Neural crest cell (in vitro differentiated cells): ENCODE measurements around the gene CXCL14.

GRCh38 chr5:135246666-135247361 lies 152.2 kb downstream of the MACROH2A1 start:
- PRO-cap, result no peak

- PRO-cap, result no peak
These were observed 62.0 kb downstream of the MACROH2A1 start for GRCh38 chr5:135336702-135337848.

DNA sequence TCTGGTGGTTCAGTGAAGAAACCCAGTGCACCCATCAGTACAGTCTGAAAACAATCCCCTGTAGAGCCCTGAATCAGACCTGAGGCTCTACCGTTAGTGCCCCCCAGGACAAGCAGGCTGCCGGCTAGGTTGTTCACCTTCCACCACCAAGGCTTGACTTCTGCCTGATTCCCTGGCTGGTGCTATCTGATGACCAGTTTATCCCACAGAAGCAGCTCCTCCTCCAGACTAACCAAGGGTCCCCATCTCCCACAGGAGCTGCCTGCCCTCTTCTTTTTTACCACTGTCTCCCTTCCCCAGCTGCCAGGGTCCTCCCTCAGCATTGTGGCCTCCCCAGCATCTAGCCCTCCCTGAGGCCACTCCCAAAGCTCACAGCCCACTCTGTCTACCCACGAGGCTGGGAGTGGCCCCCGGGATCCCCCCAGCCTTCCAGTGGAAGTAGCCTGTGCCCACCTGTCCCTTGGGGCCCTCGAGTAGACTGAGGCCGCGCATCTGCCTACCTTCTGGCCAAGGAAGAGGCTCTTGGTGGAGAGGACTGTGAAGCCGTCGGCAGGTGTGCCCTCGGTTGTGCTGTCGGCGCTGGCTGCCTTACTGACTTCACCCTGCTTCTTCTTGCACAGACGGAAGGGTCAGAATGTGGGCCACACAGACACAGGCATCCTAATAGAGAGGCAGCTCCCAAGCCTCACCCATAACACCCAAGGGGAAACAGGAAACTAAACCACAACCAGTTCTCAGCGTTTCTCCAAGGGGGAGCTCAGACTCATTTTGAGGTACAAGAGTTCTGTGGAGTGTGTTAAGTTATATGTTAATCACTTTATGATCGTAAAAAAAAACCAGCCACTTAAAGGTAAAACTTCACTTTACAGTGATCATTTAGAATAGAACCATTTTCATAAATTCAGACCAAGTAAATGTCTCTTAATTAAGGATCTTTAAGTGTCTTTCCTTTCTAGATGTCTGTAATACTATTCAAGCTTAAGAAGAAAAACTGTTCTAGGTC lies 38.7 kb downstream of the MACROH2A1 start:
- PRO-cap, result no peak

- PRO-cap, result no peak
These were observed 18.7 kb downstream of the MACROH2A1 start for GRCh38 chr5:135380188-135380823.

DNA sequence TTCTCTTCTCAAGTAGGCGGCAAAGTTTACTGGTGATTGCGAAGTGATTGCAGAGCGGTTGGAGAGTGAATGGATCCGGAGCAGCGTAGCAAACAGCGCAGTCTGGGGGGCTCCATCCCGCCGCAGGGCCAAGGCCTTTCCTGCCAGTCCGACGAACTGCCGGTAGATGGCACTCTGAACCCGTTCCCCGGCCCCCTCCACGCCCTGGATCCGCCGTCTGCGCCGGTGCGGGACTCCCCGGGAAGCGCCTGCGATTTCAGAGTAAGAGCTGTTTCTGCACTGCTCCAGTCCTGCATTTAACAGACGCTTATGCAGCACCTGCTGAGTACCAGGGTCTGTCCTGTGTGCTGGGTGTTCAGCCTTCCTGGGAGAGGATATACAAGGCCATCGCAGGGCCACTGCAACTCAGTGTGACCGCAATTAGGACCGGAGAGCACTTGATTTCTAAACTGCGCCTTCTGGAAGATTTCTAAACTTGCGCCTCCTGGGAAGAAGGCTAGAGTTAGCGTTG lies 14.0 kb upstream of the TIFAB start:
- PRO-cap, result no peak

DNA sequence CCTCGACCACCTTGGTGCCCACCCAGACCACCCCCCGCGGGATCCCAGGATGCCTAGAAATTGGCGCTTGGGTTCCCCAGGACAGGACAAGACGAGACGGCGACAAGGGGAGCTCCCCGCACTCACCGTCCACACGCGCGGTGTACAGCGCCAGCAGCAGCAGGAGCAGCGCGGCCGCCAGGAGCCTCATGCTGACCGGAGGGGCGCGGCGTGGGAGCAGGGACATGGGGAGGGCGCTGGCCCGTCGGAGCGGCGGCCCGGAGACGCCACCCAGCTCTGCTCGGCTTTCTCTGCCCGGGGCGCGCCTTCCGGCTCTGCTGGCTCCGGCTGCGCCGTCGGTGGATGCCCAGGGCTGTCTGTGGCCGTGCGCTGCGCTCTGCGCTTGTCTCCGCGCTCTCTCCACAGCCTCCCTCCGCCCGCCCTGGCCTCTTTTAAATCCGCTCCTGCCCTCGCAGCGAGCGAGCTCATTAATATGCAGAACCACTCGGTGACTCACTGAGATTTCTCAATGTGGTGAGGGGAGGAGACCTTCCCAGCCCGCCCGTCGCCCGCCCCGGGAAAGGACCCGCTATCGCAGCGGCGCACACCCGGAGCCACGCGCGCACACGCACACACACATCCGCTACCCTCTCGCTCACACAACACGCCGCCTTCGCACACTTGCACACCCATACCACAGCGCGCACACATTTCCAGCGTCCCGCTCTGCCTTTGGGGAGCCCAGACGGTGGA lies at the start of gene CXCL14:
Gene CXCL14 (minus strand): TSS at position 403 of the 732 bp plus-strand sequence.
- PRO-cap, result no peak

DNA sequence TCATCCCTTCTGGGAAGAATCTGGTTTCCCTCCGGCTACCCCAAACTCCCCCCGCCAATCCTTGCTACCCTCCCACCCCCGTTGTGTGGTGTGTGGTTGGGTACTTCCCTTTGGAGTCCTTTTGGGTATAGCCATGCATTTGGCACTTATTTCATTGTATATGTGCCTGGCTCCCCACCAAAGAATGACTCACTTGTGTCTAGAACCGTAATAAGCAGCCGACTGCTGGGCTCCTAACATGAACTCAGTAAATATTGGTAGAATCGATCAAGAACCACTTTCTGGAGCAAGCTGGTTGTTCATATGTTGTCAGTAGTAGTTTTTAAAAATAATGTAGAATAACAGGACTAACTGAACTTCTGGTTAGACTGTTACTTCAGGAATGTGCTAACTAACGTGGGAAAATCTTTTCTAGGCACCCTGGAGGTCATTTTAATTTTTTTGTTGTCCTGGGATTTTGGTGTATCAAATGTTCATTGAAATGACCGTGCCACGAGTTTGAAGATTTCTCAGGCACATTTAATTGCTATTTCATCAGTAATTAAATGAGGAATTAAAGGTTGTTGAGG lies 8.2 kb upstream of the TGFBI start:
- PRO-cap, result no peak

- PRO-cap, result no peak
These were observed 2.3 kb downstream of the TGFBI start for GRCh38 chr5:136031017-136031569.

GRCh38 chr5:136036707-136038122 lies 8.4 kb downstream of the TGFBI start:
- PRO-cap, result no peak

DNA sequence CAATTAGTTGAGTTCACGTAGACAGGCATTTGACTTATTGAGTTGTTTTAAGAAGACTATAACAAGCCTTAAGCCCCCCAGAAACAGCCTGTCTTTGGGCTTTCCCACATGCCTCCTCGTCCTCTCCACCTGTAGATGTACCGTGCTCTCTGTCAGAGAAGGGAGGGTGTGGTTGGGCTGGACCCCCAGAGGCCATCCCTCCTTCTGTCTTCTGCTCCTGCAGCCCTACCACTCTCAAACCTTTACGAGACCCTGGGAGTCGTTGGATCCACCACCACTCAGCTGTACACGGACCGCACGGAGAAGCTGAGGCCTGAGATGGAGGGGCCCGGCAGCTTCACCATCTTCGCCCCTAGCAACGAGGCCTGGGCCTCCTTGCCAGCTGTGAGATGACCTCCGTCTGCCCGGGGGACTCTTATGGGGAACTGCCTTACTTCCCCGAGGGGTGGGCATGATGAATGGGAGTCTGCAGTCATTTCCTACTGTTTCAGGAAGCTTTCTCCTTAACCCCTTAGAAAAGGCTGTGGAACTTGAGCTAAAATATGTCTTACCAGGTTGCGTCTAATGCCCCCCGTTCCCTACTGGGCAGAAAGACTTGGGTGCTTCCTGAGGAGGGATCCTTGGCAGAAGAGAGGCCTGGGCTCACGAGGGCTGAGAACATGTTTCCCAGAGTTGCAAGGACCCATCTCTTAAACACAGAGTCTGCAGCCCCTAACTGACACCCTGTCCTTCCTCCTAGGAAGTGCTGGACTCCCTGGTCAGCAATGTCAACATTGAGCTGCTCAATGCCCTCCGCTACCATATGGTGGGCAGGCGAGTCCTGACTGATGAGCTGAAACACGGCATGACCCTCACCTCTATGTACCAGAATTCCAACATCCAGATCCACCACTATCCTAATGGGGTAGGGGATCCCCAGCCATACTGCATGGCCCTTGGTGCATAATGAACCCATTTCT lies 17.6 kb downstream of the TGFBI start:
- PRO-cap, result no peak

DNA sequence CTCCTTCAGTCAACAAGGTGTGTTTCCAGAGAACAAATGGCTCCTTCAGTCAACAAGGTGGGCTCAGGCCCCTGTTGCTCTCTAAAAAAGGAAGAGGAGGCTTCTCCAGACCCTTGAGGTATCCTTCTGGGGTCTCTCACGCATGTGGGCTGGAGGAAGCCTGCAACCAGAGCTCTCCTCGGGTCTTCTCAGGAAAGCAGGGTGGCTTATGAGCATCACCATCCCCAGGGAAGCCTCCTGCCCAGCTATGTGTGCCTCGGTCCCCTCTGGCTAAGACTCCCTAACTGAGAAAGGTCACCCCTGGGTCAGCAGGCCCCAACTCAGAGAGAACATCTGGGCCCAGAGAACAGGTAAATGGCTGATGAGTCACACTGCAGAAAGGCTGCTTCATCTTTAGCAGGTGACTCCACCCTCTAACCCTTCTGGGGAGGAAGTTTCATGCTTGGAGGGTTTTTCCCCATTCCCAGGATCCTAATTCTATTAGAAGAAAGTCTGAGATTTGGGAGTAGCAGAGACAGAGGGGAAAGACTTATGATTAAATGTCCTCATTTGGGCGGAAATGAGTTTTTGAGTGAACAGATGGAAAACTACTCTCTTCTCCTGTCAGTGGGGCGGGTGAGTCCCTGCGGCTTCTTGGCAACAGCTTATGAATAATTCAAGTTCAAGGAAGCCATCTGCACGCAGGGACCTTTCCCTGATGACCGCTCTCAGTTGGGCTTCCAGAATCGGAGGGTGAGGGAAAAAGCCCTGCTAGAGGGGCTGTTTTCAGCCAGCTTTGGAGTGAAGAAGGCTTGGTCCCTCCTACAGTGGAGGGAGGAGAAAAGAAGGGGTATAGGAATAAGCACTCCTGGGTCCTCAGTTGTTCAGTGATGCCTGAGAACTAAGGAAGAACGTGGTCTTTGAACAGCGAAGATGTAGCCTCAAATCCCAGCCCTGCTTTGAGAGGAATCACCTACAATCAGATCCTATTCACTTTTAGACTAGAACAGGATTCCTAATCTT lies 42.0 kb downstream of the TGFBI start:
- PRO-cap, result no peak

DNA sequence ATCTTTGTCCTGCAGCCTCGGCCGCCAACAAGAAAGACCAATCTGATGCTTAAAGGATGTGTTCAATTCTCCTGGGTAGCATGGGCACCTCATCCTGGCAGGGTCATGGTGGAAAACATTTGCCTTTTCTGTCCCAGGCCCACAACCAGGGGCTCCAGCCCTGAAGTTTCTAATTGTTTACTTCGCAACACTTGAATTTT lies 26.2 kb upstream of the SMAD5 start:
- PRO-cap, result no peak

DNA sequence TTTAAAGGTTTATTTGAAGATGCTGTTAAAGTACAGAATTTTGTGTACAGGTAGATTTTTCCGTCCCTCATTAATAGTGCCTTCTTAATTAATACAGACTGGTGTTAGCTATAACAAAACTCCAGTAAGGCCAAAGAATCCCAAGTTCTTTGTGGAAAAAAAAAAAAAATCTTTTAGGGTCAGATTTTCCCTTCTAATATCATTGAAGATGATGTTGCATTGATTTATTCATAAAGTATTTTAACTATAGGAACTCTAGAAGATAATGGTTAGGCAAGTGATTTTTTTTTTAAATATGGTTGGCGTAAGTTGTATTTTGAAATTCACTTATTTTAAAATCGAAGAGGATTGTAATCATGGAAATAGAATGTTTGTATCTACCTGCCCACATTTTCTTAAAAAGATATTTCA lies 10.9 kb downstream of the SMIM32 start:
- PRO-cap, result no peak

GRCh38 chr5:136663741-136664240 lies 298.4 kb upstream of the TRPC7 start:
- PRO-cap, result no peak

- PRO-cap, result no peak
These were observed 426.9 kb downstream of the SPOCK1 start for GRCh38 chr5:137072289-137072552.

DNA sequence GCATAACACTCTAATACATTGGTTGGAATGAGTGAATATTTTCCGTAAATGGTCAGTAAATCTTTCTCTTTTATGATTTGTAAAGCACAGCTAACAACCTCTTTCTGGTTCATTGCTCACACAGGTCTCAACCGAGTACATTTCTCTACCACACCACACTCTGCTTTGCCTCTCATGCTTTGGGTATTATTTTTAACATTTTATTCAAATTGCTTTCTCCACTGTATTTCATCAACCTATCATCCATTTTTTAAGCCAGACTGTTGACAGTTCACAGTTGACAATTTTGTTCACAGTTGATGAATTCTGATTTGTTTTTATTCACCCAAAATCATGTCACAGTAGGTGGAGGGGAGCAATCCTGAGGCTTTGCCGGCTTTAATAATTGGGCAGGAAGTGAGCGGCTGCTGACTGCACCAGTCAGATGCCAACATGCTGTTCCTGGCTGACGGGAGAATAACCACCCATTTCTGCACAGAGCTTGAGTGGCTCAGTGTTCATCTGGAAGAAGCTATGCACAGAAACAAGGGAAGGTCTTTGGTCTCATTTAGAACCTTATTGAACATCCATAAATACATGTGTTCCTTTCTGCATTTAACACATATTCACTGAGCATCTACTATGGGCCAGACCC lies 426.5 kb downstream of the SPOCK1 start:
- PRO-cap, result no peak

- PRO-cap, result no peak
These were observed 356.5 kb downstream of the SPOCK1 start for GRCh38 chr5:137142518-137143140.

DNA sequence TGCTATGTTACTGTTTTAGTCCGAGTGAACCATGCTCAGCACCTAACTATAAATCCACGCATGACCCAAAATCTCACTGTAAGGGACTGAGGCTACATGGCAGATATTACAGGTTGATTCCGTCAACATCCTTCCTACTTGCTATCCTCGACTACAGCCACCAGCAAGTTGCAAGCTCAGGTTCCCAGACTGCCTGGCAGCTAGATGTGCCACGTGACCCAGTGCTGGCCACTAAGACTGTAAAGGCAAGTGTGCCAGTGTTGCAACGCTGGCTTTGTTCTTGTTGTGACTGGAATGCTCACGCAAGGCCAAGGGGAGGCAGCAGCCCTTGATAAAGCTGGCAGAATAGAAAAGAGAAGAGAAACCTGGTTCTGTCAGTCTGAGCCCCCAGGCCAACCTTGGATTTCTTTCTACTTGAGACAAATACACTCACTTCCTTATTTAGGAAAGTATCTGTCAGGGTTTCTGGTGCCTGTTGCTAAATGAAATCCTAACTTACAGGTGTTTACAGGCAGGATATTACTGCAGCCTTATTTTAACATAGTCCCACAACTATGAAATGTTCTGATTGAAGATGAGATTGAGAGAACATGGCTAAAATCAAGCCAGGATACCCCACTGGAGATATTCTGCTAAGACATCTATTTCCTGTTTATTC lies 113.0 kb downstream of the KLHL3 start:
- PRO-cap, result no peak

DNA sequence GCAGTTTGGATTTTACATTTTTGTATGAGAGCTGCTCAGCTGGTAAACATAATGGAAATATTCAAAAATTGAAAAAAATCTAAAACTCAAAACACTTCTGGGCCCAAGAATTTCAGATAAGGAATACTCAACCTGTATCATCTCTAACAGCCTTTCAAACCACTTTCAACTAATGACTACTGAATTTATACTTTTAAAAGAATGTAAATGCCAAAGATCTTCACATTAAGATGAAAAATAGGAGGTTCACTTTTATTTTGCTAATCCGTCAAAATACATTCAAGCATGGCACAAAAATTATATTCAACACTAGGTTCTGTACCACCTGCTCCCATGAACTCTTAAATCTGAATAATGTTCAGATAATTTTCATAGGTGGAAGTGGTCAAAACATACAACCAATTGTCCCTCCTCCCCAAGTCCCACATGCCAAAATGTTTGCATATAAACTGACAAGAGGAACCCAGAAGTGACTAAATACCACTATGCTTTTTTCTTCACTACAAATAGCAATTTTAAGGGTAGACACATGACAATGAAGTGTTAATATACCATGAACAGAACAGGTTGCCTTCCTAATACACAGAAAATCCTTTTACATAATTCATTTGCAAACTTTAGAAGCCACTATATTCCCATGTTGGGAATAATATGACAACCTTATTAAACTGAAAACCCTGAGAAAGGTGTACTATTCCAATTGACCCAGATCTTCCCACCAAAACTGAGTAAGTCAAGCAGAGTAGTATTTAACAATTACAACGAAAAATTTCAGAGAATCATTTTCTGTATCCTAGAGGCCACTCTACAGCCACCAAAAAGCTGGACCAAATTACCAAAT lies 3.7 kb downstream of the HNRNPA0 start:
- PRO-cap, result no peak

DNA sequence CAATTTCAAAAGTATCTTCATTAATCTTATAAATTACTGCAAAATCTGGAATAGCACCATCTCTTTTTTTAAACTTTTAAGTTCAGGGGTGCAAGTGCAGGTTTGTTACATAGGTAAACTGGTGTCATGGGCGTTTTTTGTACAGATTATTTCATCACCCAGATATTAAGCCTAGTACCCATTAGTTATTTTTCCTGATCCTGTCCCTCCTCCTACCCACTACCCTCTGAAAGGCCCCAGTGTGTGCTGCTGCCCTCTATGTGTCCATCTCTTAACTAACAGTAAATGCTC lies 46.4 kb upstream of the HNRNPA0 start:
- PRO-cap, result no peak